Measurements from ENCODE around the genes P2RX2, PXMP2, ZNF84 and ZNF10.

DNA sequence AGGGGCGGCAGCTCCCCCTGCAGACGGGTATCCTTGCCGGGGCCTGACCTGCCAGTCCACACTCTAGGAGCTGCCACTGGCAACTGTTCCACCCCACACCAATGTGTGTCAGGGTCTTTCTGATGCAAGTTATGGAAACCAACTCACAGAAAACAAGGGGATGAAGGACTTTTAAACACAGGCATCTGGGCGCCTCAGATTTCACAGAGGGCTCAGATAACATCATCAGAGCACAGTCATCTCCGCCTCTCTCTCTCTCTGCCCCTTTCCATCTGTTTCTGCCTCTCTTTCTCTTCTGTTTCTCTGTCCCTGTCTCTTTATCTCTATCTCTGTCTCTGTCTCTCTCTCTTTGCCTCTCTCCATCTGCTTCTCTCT lies 67.5 kb upstream of the FBRSL1 start:
- PRO-cap = no peak

GRCh38 chr12:132516799-132517982 lies 27.2 kb downstream of the FBRSL1 start:
- PRO-cap = no peak

DNA sequence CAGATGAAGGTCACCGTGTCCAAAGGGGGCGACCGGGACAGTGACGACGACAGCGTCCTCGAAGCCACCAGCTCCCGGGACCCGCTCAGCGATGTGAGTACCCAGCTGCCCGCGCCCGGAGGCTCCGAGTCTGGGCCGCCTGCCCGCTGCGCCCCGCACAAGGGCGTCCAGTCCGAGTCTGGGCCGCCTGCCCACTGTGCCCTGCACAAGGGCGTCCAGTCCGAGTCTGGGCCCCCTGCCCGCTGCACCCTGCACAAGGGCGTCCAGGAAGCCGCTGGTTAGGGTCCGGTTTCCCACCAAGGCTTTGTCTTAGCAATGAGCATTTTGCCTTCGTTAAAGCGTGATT lies 35.8 kb downstream of the FBRSL1 start:
- PRO-cap = no peak

GRCh38 chr12:132580741-132581883 lies 29.3 kb downstream of the LRCOL1 start:
- PRO-cap = no peak

DNA sequence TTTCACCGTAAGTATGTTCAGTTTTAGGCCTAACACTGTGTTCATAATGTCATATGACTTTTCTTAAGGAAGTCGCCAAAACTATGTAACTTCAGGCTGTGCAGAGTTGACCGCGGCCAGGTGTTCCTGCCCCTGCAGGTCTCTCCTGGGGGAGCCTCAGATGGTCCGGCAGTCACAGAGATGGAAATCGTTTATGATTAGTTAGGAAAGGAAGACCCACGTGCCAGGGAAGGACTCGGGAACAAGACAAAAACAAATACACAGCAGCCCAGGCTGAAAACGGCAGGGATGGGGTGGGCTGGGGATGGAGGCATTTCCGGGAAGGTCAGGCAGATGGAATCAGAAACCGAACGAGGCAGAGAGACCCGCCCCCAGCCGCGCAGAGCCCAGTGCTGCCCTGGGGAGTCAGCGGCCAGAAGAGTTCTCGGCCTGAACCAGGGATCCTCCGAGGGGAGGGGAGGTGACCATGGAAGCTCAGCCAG lies 8.0 kb downstream of the LRCOL1 start:
- PRO-cap = unidirectional peak, plus-strand start at position 415 of the sequence

DNA sequence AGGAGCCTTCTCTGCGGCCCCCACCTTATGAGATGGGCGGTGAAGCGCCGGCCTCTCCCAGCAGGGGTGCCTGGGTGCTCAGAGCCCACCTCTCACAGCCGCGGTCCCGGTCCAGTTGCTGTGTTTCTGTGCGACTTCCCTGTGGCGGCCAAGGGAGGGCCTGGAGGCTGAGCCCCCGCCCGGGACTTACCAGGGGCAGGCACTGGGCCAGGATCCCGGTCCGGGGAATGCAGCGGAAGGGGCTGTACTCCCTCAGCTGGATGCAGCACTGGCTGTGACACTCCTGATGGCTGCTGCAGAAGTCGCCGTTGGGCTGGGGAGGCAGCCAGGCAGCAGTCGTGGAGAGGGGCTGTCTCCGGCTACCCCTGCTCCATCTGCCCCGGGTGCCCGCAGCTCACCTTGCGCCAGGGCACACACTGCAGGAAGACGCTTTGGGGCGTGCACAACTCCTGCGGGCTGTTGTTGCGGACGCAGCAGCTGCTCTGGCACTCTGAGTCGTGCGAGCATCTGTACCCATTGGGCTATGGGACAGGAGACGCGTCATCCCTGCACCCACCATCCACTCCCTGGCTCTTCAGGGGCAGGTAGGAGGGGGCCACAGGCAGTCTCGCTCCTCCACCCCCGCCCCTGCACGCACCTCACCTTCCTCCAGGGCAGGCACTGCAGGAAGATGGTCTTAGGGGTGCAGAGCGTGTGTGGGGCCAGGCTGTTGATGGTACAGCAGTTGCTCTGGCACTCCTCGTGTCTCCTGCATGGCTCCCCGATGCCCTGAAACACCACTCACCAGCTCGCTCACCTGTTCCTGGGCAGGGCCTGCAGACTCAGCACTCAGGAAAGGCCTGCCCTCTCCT lies 6.1 kb downstream of the LRCOL1 start:
- PRO-cap = no peak

- PRO-cap = no peak
Observed at GRCh38 chr12:132618337-132618883, at the start of gene P2RX2. Gene P2RX2 (plus strand): TSS chr12:132618776.

DNA sequence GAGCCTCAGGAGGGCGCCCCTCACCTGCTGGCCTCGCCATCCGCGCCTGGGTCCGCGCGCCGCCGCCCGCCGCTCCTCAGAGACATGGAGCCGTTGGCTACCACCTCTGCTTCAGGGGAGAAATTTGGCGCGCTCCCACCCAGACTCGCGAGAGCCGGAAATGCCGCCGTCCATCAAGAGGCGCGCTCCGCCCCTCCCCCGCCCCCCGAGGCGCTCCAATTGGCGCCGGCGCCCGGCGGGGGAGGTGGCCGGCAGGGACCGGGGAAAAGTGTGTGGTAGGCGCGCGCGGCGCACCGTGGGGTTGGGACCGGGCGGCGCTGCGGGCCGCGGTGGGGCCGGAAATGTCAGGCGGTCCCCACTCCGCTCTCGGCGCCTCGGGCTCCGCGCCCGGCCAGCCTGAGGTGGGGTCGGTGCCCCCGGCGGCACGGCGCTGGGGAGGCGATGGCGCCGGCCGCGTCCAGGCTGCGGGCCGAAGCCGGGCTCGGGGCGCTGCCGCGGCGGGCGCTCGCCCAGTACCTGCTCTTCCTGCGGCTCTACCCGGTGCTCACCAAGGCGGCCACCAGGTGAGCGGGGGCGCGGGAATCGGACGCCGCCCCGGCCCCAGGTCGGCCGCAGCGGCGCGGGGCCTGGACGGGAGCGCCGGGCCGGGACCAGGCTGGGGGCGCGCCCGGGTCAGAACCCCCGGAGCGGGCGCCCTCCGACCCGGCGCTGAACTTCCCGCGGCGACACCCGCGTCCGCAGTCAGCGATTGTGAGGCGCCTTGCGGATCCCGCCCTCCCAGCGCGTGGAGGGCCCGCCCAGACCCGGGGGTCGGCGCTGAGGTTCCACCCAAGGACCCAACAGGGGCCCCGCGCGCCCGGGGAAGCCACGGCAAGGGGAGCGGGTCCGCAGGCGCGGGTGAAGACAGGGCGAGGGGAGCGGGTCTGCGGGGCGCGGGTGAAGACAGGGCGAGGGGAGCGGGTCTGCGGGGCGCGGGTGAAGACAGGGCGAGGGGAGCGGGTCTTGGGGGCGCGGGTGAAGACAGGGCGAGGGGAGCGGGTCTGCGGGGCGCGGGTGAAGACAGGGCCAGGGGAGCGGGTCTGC lies at the start of gene PXMP2:
TSS of gene PXMP2 (plus strand) at position 358 of the 1,083 bp plus-strand sequence.
- PRO-cap = bidirectional peak, plus-strand start at position 394 of the sequence, minus-strand start at position 113 of the sequence; bidirectional peak, plus-strand start at position 846 of the sequence, minus-strand start at position 727 of the sequence

DNA sequence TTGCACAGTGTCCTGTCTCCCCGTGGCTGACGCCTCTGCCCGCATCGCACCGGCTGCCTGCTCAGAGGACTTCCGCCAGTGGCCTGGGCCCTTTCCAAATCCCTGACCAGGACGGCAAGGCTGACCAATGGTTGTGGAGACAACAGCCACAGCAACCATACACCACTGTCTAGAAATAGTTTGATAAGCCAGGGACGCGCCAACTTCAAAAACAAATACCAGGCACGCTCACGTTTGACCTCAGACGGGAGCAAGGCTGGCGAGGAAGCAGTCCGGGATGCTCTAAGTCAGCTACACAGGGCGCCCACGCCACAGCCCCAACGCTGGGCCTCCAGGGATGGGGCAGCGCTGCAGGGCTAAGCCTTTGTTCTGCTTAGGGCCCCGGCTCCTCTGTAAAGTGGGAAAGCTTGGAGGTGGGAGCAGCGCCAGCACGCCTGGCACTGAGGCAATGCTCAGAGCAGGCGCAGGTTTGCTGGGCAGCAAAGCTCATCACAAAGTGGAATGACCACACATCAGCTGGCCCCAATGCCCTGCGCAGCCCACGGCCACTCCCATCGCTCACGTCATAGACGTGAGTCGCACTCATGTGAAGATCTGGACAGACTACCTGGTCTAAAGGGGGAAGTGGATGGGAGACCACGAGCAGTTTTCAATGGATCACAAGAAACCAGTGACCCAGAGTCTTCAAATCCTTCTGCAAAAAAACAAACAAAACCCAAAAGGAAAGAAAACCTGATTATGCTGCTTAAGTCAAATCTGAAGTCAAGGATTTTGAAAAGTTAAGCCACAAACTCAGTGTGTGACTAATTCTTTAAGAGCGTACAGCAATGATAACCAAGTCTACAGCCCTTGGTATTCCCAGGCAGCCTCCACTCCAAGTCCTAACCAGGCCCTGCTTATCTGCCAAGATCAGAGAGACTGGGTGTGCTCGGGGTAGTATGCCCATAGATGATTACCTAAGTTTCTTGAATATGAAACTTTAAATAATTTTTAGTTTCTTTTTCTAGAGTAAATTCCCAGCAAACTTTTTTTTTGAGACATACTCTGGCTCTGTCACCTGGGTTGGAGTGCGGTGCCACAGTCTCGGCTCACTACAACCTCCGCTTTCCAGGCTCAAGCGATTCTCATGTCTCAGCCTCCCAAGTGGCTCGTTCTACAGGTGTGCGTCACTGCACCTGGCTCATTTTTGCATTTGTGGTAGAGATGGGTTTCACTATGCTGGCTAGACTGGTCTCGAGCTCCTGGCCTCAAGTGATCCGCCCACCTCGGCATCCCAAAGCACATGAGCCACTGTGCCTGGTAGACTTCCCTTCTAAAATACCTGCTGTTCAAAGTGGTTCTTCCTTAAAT lies 12.9 kb downstream of the PGAM5 start:
- PRO-cap = no peak

DNA sequence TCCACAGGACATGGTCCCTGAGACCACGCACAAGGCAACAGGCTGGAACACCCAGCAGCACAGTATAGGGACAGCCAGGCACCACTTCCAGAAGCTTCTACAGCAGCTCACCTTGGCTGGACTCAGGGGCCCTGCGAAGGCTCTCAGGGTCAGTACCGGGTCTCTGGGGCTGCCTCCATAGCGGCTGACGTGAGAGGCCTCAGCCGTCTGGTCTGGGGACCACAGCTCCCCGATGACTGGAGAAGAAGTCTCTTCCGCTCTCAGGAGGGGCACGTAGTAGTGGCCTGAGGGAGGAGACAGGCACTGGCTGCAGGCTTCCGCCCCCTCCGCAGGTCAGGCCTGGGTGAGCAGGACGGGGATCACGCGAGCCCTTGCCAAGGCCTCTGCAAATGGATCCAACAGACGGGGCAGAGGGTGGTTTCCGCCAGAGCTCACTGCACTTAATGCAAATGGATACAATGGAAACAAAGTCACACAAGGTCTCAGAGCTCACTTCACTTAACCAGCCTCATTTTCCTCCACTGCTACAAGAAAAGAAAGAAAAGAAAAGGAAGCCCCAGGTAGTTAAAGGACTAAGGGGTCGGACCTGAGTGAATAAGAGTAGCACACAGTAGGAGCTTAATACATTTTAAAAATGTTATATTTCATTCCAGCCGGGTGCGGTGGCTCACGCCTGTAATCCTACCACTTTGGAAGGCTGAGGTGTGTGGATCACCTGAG lies 24.7 kb downstream of the ANKLE2 start:
- PRO-cap = no peak

DNA sequence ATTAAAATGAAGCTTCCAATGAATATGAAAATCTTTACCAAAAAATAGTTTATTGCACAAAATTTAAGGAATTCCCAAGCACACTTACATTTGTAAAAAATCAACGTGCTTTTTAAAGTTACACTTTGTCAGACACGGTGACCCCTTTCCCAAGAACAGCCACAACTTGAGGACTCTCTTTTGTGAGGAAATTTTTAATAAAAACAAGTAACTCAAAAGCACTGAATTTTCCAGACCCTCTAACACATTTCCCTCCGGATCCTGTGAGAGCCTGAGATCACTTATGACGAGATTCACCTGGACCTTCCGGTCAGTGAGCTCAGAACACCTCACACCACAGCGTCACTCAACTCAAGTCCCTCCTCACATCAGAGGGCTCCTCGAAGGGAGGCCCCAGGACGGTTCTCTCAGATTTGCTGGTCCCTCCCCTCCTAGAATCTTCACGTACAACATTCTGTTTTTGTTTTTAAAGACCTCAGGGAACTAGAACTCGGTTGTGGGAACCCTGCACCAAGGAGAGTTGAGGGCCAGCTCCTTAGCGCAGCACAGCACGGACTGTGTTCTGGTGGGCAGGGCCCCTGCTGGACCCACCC lies 7.3 kb upstream of the ANKLE2 start:
- PRO-cap = no peak

- PRO-cap = bidirectional peak, plus-strand start at chr12:132908715, minus-strand start at chr12:132908441
Observed at GRCh38 chr12:132907952-132908649, 20.7 kb upstream of the CHFR start.

GRCh38 chr12:132908650-132909383 lies 21.4 kb upstream of the CHFR start:
- PRO-cap = bidirectional peak, plus-strand start at chr12:132908715, minus-strand start at chr12:132908441; bidirectional peak, plus-strand start at chr12:132908955, minus-strand start at chr12:132908817

DNA sequence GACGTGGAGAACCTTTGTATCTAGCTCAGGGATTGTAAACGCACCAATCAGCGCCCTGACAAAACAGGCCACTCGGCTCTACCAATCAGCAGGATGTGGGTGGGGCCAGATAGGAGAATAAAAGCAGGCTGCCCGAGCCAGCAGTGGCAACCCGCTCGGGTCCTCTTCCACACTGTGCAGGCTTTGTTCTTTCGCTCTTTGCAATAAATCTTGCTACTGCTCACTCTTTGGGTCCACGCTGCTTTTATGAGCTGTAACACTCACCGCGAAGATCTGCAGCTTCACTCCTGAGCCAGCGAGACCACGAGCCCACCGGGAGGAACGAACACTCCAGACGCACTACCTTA lies 16.6 kb downstream of the ZNF605 start:
- PRO-cap = no peak

GRCh38 chr12:132976966-132977277 lies 9.2 kb upstream of the ZNF26 start:
- PRO-cap = no peak

GRCh38 chr12:133037157-133038243 lies at the start of gene ZNF84:
Gene ZNF84 (plus strand): TSS chr12:133037509.
- PRO-cap = unidirectional peak, plus-strand start at chr12:133037554; unidirectional peak, minus-strand start at chr12:133037923

DNA sequence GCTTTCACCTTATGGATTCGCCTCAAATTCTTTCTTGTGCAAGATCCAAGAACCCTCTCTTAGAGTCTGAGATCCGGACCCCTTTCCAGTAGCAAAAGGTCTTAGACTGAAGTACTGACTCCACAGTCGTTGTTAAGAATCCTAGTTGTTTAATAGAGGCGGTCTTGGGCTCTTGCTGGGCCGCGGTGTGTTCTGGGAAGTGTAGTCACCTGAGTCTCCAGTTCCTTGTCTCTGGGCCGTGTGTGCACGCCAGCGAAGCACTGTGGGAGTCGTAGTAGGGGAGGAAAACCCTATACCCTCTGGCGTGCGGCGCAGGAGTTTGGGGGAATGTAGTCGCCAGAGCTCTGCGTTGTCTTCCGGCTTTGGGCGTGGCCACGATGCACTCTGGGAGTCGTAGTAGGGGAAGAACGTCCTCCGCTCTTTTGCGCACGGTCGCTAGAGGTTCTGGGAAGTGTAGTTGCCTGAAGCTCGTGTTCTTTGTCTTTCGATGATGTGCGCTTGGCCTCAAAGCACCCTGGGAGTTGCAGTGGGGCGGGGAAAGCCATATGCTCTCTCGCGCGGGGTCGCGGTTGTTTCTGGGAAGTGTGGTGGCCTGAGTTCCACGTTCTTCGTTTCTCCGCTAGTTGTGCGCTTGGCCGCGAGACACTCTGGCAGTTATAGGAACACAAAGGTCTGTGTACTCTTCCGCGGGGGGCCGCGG lies 691 bp upstream of the ZNF140 start:
- PRO-cap = bidirectional peak, plus-strand start at position 572 of the sequence, minus-strand start at position 329 of the sequence

DNA sequence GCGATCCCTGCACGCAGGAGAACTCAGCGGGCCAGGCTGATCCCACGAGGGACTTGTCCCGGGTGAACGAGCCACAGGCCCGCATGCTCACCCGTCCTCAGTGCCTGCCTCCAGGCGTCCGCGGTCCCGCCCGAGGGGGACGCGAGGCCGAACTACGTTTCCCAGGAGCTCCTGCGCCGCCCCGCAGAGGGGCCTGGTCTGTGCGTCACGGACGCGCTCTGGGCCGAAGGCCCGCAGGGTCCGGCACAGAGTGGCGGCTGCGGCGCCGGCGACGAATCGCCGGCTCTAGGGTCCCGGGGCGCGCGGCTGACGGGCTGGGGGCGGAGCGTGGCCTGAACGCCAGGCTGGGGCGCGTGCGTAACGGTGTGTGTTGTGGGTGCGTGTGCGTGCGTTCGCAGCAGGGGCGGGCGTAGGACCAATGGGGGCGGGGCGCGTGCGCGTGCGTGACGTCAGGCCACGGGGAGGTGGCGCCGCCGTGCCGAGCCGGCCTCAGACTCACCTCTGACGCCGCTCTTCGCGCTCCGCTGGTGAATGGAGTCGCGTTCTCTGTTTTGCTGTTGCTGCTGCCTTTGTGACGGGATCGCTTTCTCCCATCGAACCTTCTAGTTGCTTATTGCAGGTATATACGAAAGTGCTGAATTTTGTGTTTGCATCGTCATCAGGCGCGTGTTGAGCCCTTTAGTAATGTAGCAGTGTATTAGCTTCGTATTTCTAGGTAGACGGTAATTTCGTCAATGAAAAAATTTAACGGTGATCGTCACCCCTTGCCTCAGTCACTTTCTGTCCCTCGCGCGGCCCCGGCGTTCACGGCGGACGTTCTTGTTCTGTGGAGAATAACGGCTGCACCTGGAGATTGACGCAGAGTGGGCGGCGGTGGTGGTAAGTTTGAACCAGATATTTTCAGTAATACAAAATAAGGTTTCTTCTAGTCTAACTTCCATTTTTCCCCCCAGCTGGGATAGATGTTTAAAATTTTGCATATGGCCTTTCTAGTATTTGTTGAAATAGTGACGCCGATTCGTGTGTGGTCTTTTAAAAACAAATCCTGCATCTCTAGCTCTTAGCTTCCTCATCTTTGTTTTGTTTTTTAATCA lies at the start of gene ZNF10:
TSS of gene ZNF10 (plus strand) at position 492 of the 1,094 bp plus-strand sequence.
- PRO-cap = bidirectional peak, plus-strand start at position 492 of the sequence, minus-strand start at position 287 of the sequence